A172 (cell line): ENCODE measurements around the gene LTBP2.

DNA sequence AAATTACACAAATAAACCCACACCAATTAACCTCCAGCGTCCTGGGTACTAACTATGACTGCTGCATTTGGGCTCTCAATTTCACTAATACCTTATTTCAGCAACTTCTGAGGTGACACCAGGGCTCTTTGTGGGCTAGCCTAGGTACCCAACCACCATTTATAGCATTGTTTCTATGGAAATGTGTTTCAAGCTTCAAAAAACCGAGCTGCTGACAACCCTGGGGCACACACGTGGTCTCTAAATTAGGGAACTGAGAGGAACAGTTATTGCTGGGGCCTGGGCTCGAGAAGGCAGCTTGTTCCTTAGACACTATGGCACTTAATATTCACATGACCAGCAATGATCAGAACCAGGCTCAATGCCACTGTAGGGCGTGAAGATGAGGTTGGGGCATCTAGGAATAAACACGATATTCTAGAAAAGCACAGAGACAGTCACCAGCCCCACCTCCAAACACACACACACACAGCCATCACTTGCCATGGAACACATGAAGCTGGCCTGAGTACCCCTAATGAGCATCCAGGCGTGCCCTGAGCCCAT lies 10.6 kb upstream of the MIDEAS start:
- RAMPAGE, long total RNA = no peak

DNA sequence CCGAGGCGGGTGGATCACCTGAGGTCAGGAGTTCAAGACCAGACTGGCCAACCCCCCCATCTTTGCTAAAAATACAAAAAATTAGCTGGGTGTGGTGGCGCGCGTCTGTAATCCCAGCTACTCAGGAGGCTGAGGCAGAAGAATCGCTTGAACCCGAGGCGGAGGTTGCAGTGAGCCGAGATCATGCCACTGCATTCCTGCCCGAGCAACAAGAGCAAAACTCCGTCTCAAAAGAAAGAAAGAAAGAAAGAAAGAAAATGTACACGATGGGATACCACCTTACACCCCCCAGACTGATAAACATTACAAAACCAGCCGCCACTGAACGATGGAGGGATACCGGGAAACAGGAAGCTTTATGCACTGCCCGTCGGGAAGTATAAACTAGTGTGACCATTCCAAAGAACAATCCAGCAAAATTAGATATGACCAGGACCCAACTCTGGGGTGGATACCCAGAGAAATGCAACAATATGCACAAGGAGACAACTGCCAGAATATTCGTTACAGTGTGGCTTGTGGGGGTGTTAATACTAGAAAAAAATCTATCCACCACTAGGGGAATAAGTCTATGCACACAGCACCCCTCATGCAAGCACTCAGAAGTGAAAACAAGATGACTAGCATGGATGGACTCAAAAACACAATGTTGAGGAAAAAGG lies 932 bp downstream of the ABCD4 start:
- RAMPAGE, long total RNA = no peak

- RAMPAGE, long total RNA = no peak
Observed at GRCh38 chr14:74611667-74612744, at the start of gene LTBP2. LTBP2 (minus strand) TSS chr14:74612237.

GRCh38 chr14:74655476-74655687 lies 43.3 kb upstream of the LTBP2 start:
- RAMPAGE, long total RNA = no peak

GRCh38 chr14:74883753-74884542 lies 2.2 kb downstream of the DLST start:
- RAMPAGE, long total RNA = no peak

DNA sequence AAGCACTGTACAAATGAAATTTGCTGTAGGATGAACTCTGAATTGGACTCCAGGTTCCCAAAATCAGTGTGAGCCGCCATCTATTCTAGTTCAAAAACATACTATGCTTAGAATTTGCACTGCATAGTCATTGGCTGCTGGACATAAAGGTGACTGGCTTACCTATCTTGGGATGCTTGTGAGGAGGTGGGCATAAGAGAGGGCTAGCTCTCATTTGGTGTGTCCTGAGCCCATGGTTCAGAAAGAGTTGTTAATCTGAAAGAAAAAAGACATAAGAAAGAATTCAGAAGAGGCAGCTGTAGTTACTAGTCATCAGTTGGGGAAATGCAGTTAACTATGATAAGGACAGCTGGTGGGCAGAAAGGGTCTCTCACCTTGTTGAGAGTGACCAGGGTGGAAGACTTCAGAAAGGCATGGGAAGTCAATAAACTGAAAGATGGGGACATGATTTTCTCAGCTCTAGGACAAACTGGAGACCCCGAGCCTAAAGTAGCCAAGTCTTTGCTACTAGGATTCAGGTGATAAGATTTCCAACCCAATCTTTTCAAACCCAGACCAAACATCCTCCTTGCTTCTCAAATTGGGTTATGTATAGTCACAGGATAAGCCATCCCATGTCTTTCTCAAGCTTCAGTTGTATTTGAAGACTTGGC lies 3.0 kb downstream of the DLST start:
- RAMPAGE, long total RNA = no peak

DNA sequence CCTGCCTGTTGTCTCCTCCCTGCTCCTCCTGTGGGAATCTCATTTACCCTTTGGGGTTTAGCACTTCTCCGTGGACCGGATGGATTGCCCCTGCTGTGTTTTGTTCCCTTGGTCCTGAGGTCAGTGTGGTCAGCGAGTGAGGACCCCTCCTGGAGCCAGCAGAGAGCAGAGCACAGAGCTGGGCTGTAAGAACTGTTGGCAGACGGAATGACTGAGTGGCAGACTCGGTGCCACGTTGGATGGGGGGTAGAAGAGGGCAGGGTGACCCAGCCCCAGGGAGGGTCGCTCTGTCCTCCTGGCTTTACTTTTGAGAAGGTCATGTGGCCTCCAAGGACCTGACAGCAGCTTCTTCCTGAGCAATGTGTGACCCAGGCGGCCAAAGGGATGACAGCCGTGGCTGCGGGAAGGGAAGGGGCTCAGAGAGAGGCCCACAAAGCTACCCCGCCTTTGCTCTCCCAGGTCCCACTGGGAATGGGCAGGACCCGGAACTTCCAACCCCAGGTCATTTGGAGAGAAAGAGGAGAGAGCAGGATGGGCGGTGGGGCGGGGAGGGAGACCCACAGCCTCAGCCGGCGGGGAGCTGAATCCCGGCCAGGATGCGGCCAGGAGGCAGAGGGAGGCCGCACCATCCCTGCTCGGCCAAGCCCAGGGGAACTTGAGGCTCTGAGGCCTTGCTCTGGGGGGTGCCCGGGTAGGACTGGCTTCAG lies 613 bp downstream of the RPS6KL1 start:
- RAMPAGE, long total RNA = no peak

DNA sequence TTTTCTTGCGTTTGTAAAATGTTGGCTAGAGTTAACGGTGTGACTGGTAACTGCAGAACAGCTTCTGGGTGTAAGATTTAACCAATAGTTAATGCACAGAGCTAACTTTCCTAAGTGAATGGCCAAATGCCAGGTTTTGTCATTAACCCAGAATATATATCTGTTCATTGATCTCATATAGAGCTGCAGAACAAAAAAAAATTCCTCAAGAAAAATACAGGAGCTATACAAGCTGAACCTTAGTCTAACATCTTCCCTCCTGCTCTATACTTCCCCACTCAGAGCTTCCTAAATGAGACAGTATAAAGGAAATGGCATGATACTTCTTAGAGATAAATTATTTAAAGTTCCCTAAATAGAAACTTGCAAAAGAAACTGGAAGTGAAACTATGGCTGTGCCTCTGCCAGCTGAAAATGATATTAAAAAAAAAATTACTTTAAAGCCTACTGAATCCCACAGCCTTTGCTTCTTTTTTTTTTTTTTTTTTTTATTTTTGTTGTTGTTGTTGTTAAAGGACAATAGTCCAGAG lies 11.6 kb upstream of the NEK9 start:
- RAMPAGE, long total RNA = no peak

- RAMPAGE, long total RNA = no peak
Observed at GRCh38 chr14:75182429-75183468, 6.3 kb upstream of the TMED10 start.

GRCh38 chr14:75301700-75302342 lies 23.2 kb downstream of the FOS start:
- RAMPAGE, long total RNA = no peak

- RAMPAGE, long total RNA = no peak
Observed at GRCh38 chr14:75429734-75429938, 1.8 kb downstream of the JDP2 start.

GRCh38 chr14:75435551-75436019 lies 7.8 kb downstream of the JDP2 start:
- RAMPAGE, long total RNA = no peak

GRCh38 chr14:75440359-75441564 lies 12.9 kb downstream of the JDP2 start:
- RAMPAGE, long total RNA = no peak

GRCh38 chr14:75470263-75470876 lies 42.5 kb downstream of the JDP2 start:
- RAMPAGE, long total RNA = no peak

GRCh38 chr14:75479060-75479433 lies 43.2 kb upstream of the BATF start:
- RAMPAGE, long total RNA = no peak

DNA sequence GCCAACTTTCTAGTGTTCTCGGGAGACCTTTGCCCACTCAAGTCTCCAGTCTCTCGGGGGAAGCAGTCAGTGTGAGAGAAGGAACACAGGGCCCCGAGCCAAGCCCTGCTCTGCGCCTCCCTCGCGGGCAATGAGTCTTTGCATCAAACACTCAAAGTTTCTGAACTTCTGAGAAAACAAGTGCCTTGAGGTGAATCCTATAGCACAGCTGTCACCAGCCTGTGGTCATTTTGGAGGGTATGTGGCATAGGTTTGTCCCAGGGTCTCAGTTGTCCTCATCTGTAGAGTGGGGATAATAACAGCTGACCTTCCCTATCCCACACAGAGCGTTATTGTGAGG lies 19.7 kb downstream of the BATF start:
- RAMPAGE, long total RNA = no peak

DNA sequence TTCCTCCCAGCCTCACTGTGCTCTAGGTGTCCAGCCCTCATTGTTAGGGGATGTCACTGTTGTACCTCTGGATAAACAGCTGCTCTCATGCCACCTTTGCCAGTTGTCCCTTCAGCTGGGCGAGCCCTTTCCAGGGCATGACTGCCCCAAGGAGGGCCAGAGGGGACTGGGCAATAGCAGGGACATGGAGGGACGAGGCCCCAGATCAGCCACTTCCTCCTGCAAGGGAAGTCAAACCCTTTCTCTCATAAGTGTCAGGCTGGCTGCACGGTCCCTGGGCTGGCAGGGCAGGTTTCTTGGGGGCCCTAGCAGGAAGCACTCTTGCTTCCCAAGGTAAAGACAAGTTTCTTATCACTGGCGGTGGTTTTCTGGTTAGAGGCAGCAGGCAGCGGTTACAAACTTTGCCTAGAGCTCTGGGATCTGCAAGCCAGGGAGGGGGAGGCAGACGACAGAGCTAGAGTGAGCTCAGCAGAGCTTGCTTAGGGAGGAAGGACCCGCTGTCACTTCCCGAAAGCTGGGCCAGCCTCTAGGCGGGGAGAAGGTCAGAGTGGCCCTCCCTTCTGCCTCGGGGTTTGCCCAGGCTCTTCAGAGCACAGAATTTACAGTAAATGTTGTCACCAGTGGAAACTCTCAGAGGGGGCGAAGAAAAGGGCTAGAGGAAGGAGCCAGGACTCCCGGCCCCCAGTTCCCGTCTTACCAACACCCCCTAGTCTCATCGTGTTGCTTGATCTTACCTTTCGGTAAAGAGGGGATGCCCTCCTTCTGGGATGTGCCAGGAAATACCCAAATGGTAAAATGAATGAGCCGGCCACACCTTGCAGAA lies 20.4 kb downstream of the BATF start:
- RAMPAGE, long total RNA = no peak

- RAMPAGE, long total RNA = no peak
Observed at GRCh38 chr14:75651293-75651940, 9.3 kb downstream of the ERG28 start.

DNA sequence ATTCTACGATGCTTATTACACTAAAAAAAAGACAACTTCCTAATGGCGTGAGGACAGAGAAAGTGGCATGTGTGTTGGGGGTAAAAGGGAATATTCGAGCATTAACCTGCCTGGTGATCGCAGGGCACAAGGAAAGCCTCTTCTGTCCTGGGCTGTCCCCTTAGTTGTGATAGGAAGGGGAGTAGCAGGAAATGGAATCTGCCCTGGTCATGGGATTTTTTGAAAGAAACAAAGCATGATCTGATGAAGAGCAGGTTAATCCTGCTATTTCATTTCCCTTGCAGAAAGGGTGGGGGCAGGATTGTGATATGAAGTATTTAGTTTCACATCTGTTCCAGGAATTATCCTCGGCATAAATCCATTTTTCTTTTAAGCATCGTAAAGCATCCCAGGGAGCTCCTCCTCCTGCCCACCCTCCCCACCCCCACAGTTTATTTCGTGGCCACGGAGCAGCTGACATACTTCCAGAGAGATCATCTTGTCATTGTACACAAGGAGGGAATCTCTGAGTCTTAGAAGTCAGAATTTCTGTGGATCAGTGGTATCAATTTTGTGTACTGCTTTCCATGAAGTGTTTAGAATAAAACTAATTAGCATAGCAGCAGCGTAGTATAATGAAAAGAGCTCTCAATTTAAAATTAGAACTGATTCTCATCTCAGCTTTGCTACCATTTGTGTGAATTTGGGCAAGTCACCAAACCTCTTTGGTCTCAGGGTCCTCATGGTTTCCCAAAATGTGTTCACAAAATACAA lies 53.0 kb downstream of the TGFB3 start:
- RAMPAGE, long total RNA = no peak

DNA sequence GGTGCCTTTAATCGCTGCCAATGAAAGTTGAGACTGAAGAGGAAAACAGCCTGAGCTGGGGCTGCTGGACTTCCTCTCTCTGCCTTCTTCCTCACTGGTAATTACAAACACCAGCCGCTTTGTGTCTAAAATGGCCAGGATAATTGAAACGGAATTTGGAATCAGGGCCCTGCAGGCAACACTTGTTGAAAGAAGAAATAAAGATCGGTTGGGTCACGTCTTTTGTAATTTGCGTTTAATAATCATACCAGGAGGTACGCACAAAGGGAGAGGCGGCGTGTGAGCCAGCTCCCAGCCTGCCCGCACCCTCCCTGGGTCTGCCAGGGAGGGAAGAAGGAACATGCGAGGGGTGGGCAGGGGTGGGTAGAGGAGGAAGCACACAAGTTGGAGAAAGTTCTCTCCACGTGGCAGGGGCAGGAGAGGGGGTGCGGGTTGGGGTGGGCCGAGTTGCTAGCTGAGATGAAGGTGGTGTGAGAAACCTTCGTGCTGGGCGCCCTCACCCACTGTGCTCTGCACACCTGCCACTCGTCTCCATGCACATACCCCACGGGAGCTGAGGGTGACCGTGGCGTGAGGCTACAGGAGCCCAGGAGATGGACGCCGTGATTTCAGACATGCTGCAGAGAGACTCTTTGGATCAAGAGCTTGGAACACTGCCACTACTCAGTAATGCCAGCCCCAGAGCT lies 51.2 kb upstream of the GPATCH2L start:
- RAMPAGE, long total RNA = no peak